ENCODE measurements around a stretch of chr12.

DNA sequence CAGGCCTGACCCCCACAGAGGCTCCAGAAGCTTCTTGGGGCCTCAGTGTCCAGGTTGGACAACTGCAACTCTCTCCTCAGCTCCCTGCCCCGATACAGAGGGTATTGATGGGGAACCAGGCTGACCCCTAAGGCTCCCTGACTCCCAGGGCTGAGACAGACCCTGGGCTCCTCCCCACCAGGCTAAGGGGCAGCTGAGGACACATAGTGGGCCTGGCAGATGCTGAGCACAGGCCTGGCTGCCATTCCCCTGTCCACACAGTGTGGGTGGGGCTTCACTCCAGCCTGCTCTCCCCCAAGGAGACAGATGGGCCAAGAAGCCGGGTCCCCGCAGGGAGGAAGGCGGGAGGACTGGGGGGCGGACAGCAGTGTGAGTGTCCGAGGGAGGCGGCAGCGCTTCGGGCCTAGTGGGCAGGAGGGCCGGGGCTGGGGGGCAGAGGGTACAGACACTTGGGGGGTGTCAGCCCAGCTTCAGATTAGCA lies 31.9 kb downstream of the RFLNA start:
- PRO-cap: no peak

DNA sequence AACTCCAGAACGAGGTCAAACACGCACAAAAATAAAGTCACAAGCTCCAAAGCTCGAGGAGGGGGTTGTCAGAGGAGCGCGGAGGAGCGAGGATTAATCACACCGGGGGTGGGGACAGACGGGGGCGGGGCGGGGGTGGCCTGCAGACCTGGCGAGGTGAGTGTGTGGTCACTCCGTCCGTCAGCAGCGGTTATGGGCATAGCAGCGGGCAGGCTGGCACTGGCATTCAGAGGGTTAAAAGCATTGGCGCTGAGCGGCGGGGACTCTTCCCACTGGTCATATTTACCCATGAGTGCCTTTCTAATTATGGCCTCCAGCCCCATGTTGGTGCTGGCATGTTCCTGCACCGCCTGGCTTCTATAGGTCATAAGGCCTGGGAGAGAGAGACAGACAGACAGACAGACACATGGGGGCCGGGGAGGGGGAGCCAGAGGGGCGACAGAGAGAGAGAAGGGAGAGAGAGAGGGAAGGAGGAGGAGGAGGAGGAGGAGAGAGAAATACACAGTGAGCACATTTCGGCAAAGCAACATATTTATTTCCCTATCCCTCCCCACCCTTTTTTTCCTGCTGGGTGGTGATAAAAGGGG lies 32.5 kb downstream of the RFLNA start:
- PRO-cap: no peak

- PRO-cap: no peak
Observed at GRCh38 chr12:124357739-124358788, 63.2 kb downstream of the RFLNA start.

- PRO-cap: no peak
Observed at GRCh38 chr12:124359459-124359895, 64.6 kb downstream of the RFLNA start.

GRCh38 chr12:124364294-124364565 lies 69.3 kb downstream of the RFLNA start:
- PRO-cap: no peak

DNA sequence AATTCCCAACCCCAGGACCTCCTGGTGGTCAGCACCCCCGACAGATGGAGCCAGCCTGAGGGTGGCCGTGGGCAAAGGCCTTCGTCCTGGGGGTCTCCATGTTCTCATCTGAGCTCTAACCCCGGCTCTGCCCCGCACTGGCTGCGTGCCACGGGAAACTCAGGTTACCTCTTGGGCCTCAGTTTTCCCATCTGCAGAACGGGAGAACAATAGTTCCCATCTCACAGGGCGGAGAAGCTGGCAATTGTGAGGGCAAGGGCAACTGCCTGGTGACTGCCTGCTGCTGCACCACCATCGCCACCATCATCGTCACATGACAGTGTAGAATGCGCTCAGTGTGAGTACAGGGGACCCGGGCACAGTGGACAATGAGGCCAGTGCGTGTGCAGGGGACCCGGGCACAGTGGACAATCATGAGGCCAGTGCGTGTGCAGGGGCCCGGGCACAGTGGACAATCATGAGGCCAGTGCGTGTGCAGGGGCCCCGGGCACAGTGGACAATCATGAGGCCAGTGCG lies 78.0 kb downstream of the RFLNA start:
- PRO-cap: unidirectional peak, minus-strand start at position 405 of the sequence

GRCh38 chr12:124378052-124378516 lies 83.2 kb downstream of the RFLNA start:
- PRO-cap: no peak

GRCh38 chr12:124389187-124390297 lies 94.6 kb downstream of the RFLNA start:
- PRO-cap: bidirectional peak, plus-strand start at chr12:124389480, minus-strand start at chr12:124389323; unidirectional peak, minus-strand start at chr12:124389877

- PRO-cap: no peak
Observed at GRCh38 chr12:124432912-124433629, 134.3 kb downstream of the NCOR2 start.

- PRO-cap: no peak
Observed at GRCh38 chr12:124463129-124464062, 104.0 kb downstream of the NCOR2 start.

GRCh38 chr12:124472871-124473308 lies 94.5 kb downstream of the NCOR2 start:
- PRO-cap: no peak

- PRO-cap: bidirectional peak, plus-strand start at chr12:124567771, minus-strand start at chr12:124567706
Observed at GRCh38 chr12:124567669-124568032, 239 bp upstream of the NCOR2 start.

DNA sequence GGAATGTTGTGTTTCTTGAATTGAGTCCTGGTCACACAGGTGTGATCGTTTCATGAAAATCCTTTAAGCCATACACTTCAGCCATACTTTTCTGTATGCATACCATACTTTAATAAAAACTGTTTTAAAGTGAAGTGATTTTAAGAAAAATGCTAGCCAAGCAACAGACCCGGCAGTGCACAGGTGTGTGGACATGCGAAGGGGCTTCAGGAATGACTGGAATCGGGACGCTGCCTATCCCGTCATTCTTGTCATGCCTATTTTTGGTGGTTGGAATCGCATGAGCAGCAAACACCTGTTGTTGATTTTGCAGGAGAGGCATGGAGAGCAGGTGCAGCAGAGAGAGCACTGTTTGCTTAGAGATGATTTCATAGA lies 19.1 kb upstream of the NCOR2 start:
- PRO-cap: no peak

DNA sequence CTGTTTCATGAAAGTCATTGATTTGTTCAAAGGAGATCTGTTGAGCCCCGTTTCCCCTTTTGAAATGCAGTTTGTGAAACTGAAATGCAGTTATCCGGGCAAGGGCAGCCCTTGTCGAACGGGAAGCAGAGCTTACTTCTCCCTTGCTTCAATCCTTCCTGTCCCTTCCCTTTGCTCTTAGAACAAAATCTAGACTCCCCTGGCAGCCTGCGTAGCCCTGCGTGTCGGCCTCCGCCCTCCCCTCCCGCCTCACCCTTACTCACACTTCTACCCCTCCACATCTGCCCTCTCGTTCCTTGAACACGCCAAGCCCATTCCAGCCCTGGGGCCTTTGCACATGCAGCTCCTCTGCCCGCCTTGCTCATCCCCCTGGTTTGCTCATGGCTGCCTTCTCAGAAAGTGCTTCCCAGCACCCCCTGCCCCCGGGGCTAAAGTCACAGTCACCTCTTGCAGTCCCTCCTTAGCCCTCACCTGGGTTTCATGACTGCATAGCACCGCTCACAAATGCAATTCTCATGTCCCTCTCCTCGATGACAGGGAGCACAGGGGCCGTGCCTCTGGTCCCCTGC lies 49.5 kb upstream of the NCOR2 start:
- PRO-cap: no peak

- PRO-cap: no peak
Observed at GRCh38 chr12:124633821-124634465, 66.5 kb upstream of the NCOR2 start.

DNA sequence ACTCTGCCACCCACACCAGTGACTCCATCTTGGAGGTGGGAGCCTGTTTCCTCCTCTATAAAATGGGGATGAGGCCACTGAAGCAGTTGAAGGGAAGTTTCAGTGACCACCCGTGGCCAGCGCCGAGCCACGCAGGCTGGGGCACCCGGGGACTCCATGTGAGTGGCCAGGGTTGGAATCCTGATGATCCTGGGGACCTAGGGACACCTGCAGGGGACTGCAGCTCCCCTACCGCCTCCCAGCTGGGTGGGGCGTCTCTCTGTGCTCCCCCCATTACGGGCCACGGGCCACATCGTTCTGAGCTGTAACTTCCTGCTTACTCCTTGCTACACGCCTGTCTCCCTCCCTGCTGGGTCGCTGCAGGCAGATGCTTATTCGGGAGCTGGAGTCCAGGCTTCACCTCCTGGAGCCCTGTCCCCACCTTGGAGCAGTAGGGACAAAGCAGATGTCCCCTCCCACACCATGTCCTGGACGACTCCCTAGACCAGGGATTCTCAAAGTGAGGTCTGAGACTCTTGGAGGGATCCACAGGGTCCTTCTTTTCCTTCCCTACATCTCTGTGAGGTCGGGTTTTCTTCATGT lies 85.8 kb upstream of the NCOR2 start:
- PRO-cap: bidirectional peak, plus-strand start at position 337 of the sequence, minus-strand start at position 299 of the sequence

GRCh38 chr12:124726959-124727854 lies 136.5 kb downstream of the SCARB1 start:
- PRO-cap: bidirectional peak, plus-strand start at chr12:124727493, minus-strand start at chr12:124727508

GRCh38 chr12:124736985-124737424 lies 126.7 kb downstream of the SCARB1 start:
- PRO-cap: unidirectional peak, minus-strand start at chr12:124737189

DNA sequence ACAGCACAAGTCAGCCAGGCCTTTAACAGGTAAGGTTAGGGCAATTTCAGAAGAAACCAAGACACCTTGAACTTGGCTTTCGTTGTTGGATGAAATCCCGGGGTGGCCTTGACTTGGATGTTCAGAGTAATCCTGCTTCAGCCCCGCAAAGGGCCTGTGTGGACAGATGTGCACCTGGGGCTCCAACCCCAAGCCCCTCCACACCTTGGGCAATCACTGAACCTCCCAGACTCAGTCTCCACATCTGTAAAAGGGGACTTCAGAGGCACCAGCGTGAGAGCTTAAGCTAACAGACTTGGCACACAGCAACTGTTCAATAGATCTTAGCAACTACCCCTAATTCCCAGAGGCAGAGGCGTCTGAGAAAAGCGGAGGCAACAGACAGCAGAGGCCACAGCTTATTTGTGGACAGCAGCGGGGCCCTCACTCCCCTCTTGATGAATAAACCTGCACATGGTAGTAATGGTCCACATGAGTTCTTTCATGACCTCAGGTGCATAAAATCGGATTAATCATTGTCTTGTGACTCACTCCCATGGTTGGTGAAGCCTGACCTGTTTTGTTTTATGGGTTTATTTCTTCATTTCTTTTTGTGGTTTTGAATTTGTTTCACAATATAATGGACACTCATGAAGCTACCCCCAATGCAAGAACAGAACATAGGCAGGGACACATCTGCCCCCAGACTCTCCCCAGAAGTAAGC lies 116.4 kb downstream of the SCARB1 start:
- PRO-cap: unidirectional peak, minus-strand start at position 436 of the sequence

GRCh38 chr12:124776931-124777765 lies 86.5 kb downstream of the SCARB1 start:
- PRO-cap: no peak